Measurements from ENCODE around the genes ATL2 and GALM.

- RRBS, result no CpG with 5 or more reads among the region's 4 CpGs
Observed at GRCh38 chr2:37765992-37766227, 94.5 kb upstream of the CDC42EP3 start.

- RRBS, result no CpG with 5 or more reads among the region's 11 CpGs
Observed at GRCh38 chr2:37973520-37974140, 48.5 kb downstream of the RMDN2 start.

GRCh38 chr2:37982415-37982824 is 57.3 kb downstream of the RMDN2 start:
- RRBS, result no CpG with 5 or more reads among the region's 4 CpGs

DNA sequence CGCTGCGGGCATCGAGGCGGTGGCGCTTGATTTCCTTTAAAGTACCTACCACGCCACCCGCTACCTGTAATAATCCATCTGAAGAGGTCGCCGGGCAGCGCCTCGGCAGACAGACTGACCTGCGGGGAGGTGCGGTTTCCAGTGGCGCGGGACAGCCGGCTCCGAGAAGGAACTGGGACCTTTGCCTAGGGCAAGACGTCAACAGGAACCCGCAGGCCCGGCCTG is 378 bp downstream of the CYP1B1 start:
- RRBS, result 2% methylated on average over 9 of the region's 20 CpGs

- RRBS, result no CpG with 5 or more reads among the region's 14 CpGs
Observed at GRCh38 chr2:38138284-38138820, 62.4 kb upstream of the CYP1B1 start.

- RRBS, result no CpG with 5 or more reads among the region's 7 CpGs
Observed at GRCh38 chr2:38177902-38178647, 102.1 kb upstream of the CYP1B1 start.

- RRBS, result under 1% methylated on average over 35 of the region's 126 CpGs
Observed at GRCh38 chr2:38376535-38377468, at the start of gene ATL2. ATL2 (minus strand) TSS chr2:38377273.

GRCh38 chr2:38446922-38447671 is 70.0 kb upstream of the ATL2 start:
- RRBS, result no CpG with 5 or more reads among the region's 9 CpGs

DNA sequence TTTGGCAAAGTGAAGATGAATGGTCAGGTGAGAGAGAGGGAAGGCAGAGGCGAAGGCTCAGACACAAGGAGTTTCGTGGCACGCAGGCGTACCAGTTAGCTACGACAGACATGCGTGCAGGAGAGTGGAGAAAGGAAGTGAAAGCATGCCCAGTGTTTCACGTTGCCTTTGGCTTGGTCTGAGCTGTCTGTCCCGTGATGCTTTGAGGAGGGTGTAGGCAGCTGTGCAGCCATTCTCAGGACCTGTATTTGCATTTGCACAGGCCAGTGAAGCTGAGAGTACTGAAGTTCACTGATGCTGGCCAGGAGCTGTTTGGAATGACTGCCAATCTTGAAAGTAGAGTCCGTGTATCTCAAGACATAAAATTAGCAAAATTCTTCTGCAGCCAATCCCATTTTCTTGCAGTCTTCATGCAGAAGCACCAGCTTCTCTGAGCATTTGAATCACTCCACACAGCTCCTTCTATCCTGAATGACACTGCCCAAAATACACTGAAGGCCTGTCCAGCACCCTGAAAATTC is 69.4 kb downstream of the HNRNPLL start:
- RRBS, result no CpG with 5 or more reads among the region's 9 CpGs

DNA sequence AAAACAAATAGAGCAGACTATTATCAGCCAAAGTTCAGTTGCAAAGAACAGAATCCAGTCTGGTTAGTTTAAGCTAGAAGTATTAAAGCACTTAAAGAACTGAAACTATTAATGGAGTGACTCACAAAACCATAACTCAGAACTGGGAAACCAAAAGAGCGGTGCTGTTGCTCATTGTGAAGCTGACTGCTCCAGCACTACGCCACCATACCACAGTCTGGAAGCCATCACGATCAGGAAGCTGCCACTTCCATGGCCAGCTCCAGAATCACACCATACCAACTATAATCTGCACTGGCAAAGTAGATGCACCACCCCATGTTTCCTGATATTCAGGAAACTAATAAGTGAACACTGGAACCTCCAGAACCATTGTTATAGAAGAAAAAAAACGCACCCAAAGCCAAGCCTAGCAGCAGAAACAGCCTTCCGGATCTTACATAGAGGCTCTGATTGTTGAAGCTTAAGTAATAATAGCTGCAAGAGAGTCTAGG is 8.7 kb upstream of the HNRNPLL start:
- RRBS, result no CpG with 5 or more reads among the region's 5 CpGs

DNA sequence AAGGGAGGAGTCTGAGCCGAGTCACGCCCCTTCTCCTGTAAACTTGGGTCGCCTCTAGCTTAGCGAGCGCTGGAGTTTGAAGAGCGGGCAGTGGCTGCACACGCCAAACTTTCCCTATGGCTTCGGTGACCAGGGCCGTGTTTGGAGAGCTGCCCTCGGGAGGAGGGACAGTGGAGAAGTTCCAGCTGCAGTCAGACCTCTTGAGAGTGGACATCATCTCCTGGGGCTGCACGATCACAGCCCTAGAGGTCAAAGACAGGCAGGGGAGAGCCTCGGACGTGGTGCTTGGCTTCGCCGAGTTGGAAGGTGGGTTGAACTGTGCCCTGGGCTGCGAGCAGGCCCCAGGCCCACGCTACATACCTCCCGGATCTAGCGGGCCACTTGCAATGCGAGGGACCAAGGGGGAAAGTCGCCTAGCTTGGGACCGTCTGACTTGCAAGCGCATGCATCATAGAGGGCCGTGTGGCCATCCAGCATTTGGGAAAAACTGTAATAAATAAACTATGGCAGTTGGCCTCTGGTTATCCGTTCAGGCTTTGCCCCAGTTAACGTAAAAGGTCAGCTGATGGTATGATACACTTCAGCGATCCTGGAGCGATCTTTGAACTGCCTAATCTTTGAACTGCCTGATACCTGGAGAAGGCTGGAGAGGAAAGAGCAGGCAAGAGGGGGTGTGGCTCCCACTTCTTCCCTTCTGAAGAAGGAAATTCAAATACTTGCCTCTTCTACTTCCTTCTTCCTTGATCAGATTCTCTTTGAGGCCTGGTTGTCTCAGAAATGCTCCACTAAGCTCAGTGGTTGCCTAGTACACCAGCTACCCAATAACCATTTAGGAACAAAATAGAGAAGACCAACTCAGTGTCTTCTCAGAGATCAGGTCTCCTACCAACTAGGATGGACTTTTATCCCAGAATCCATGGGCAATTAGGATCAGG is at the start of gene GALM:
Gene GALM, plus strand, starts transcription at position 69 of the 935 bp plus-strand sequence.
- RRBS, result no CpG with 5 or more reads among the region's 28 CpGs

GRCh38 chr2:38723055-38723724 is 28.0 kb downstream of the SRSF7 start:
- RRBS, result no CpG with 5 or more reads among the region's 9 CpGs

DNA sequence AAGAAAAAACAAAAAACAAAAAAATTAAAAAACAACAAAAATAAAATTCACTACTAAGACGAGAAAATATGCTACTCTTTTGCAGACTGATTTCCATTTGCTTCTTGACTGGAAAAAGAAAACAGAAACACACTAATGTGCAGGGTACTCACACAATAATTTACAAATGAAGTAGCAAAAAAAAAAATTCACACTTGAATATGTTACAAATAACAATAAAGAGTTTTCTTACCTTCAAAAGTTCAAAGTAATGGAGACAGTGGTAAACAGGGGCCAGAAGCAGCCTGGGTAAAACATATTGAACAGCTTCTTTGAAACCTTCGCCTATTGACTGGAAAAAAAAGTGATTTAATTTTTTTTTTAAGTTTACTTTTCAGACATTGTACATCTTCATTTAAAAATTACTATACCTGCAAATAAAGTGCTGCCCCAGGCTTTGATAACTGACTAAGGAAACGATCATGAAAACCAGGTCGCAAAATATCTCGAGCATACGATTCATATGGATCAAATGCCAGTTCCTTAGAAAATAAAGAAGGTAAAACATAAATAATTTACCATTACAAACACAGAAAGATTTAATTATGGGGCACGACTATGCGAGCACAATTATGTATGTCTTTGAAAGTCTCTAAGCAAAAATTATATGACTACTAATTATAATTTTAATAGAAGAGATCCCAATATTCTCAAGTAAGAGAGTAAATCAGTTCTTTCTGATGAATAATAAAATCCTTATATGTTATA is 85.7 kb downstream of the SOS1 start:
- RRBS, result no CpG with 5 or more reads among the region's 8 CpGs

GRCh38 chr2:39128751-39129107 is 7.9 kb upstream of the SOS1 start:
- RRBS, result no CpG with 5 or more reads among the region's 1 CpG

- RRBS, result no CpG with 5 or more reads among the region's 15 CpGs
Observed at GRCh38 chr2:39244544-39244839, 123.6 kb upstream of the SOS1 start.

DNA sequence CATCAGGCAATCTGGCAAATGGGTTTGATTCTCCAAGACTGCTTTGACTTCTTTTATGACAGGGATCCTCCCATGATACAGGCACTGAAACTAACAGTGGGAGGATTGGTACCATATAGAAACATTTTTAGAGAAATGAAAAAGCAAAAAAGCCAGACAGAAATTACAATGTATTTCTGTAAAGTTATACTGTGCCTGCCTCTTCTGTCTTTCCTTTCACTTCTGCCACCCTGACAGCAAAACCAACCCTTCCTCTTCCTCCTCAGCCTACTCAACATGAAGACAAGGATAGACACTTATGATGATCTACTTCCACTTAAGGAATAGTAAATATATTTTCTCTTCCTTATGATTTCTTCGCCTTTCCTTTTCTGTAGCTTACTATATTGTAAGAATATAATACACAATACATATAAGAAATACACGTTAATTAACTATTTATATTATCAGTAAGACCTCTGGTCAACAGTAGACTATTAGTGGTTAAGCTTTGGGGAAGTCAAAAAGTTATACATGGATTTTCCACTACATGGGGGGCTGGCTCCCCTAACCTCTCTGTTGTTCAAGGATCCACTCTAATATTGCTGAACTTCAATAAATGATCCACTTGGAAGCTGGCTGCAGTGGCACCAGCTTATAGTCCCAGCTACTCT is 28.1 kb downstream of the MAP4K3 start:
- RRBS, result no CpG with 5 or more reads among the region's 2 CpGs

GRCh38 chr2:39513414-39513960 is 76.4 kb upstream of the MAP4K3 start:
- RRBS, result no CpG with 5 or more reads among the region's 3 CpGs

DNA sequence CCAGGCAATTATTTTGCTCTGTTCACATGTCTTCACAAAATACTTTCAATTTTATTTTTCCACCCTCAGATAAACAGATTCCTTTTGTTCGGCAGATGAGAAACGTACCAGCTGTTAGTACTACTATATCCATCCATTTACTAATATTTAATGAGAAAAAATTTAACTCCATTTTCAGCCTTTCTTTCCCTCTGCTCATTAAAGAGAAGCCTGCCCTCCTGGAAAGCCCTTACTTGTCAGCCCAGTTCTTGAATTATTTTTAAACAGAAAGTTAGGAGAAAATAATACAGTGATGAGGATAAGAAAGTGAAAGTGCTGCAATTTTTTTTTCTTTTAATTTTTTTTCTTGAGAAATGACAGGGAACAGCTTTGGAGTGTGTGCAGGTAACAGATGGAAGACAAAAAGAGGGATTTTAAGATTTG is 87.3 kb downstream of the SLC8A1 start:
- RRBS, result no CpG with 5 or more reads among the region's 2 CpGs

- RRBS, result 2% methylated on average over 1 of the region's 19 CpGs
Observed at GRCh38 chr2:40452363-40452633, 408 bp upstream of the SLC8A1 start.

DNA sequence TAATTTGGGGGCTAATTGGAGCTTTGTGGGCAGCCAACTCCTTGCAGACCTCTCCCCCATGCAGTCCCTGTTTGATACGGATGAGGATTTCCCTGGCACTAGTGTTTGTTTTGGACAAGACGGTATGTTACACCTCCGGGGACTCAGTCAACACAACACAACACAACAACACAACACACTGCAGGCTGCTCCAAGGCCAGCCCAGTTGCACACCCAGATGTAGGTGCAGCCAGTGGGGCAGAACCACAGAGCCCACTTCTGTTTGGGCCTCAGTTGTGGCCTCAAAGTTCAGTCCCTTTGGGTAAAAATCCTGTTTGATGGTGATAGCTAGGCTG is 141.0 kb upstream of the PKDCC start:
- RRBS, result no CpG with 5 or more reads among the region's 3 CpGs